Thoracic aorta endothelial cell (primary cell): ENCODE measurements around a stretch of chr17.

DNA sequence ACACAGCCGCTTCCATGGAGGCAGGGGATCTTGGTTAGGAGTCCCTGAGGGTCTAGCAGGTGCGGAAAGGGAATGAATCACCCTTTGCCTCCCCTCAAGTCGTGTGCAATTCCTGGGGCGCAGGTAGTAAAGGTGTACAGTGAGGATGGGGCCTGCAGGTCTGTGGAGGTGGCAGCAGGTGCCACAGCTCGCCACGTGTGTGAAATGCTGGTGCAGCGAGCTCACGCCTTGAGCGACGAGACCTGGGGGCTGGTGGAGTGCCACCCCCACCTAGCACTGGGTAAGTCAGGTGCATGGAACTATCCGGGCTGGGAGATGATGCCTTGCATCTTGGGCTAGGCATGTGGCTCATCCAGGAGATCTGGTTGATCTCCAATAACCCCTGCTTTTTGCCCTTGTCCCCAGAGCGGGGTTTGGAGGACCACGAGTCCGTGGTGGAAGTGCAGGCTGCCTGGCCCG lies 5.1 kb downstream of the GRB7 start:
- CAGE, long polyA plus RNA = no peak

GRCh38 chr17:39754780-39755142 lies 17.0 kb downstream of the GRB7 start:
- CAGE, long polyA plus RNA = no peak

- CAGE, long polyA plus RNA = no peak
These were observed 56.5 kb downstream of the GRB7 start for GRCh38 chr17:39794226-39794615.

GRCh38 chr17:39928938-39929650 lies 1.6 kb downstream of the LRRC3C start:
- CAGE, long polyA plus RNA = no peak

DNA sequence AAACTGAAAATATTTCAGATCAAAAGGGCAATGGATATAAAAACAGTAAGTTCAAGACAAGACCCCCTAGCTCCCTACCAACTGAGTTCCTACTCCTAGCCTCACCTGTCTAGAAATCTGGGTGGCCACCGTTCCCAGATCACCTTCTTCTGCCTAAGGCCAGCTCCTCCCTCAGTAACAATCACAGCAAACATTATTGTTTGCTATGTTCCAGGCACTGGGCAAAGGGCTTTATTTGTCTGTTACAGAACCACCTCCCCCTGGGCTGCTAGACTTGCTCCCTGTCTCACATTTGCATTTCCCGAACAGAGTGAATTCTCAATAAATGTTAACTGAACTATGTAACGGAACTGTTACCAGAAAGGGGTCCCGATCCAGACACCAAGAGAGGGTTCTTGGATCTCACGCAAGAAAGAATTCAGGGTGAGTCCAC lies 6.8 kb downstream of the LRRC3C start:
- CAGE, long polyA plus RNA = no peak

- CAGE, long polyA plus RNA = no peak
These were observed 980 bp downstream of the PSMD3 start for GRCh38 chr17:39981464-39982110.

DNA sequence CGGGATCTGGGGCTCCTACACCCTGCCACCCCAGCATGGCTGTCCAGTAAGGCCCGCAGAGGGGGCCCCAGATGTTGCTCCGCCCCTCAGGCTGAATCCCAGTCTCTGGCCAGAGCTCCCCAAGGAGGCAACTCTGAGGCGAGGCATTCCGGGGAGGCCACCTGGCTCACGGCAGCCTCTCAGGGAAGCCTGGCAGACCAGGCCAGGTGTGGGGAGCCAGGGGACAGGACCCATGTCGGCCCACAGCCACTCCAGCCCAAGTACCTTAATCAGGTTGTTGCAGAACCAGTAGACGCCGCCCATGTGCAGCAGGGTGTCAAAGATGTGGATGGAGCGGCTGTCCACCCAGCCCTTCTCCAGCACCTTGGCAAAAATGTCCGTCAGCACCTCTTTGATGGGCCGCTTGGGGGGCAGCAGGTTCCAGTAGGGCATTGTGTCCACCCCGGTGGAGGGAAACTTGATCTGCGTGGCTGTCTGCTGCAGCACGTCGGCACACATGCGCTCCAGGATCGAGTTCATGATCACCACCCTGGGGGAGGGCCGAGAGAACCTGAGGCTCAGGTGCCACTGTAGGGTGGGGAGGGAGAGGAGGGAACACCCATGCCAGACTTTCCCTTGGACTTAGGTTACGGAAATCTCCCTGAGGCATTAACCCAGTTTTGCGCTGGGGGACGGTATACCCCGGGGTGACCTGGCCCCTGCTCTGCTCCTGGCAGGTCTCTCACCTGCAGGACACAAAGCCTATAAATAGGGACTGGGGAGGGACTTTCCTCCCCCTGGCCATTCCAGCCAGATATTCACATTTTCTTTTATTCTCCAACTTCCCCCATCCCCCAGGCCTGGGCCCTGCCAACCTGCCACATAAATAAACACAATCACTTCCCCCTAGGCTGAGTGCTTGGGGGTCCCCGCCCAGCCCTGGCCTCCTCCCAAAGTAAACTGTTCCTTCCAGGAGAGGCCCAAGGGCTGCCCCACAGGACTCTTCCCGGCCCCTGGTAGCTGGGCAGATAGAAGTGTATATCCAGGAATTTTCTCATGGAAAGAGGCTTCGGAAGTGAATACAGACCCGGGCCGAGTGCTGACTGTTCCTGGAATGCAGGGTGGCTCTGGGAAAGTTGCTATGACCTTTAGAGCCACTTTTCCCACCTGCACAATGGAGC lies 8.0 kb downstream of the CSF3 start:
- CAGE, long polyA plus RNA = no peak

DNA sequence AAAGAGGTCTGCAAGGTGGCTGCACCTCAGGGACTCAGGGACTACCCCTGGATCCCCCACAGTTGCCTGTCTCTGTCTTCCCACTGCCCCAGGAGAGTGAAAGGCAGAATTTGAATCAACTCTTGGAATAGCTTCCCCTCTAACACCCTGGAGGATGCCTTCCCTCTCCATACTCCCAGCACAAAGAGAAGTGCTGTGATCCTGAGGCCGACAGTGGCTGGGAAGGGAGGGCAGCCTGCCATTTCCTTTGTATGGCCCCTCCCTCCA lies 3.8 kb upstream of the MED24 start:
- CAGE, long polyA plus RNA = no peak

- CAGE, long polyA plus RNA = no peak
These were observed 2.3 kb downstream of the THRA start for GRCh38 chr17:40064683-40065764.

- CAGE, long polyA plus RNA = no peak
These were observed 1.7 kb downstream of the MSL1 start for GRCh38 chr17:40123593-40123711.

DNA sequence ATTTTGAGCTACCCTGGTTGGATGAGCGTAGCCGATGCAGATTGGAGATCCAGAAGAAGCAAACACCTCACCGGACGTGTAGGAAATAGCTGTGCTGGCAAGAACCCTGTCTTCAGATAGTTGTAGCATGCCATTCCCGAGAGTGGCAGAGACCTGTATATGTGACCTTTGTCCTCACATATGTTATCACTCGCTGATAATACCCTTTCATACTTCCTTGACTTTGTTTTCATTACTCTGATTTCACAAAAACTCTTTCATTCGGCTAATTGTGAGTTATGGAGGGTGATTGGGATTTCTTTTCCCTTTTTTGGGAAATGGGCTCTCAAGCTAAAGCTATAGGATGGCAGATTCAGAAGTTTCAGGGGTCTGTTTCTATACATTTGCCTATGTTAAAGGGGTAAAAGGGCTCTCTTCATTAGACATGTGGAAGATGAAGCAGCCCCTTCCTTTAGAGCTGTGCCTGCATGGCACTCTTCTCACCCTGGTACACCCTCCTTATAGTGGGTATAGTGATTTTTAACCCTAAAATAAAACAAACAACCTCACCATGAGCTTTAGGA lies 6.0 kb upstream of the CASC3 start:
- CAGE, long polyA plus RNA = no peak

DNA sequence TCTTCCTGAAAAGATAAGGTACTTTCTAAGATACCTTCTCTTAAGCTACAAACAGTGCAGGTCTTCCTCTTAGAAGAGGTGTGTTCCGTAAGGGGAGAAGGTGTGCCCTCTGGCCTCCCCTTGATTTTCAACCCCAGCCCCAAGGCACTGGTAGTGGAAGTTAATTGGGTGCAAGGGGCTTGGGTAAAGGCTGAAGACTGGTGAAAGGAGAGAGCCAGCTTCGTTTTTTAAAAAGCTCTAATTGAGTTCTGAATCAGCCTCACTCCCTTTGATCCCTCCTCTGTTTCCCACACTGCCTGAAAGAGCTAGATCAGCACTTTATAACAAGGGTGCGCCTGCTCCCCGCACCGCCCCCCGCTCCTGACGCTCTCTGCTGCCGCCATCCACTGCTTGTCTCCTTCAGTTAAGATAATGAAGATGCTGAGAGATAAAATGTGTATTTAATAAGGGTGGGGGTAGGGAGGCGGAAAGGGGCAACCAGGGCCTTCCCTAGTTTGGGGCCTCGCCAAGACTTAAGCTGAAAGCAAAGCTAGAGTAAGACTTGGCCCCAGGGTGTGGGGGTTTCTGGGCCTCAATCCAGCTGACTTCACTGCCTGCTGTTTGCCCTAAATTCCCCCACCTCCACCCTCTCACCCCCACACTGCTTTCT lies 2.1 kb upstream of the RARA start:
- CAGE, long polyA plus RNA = no peak

DNA sequence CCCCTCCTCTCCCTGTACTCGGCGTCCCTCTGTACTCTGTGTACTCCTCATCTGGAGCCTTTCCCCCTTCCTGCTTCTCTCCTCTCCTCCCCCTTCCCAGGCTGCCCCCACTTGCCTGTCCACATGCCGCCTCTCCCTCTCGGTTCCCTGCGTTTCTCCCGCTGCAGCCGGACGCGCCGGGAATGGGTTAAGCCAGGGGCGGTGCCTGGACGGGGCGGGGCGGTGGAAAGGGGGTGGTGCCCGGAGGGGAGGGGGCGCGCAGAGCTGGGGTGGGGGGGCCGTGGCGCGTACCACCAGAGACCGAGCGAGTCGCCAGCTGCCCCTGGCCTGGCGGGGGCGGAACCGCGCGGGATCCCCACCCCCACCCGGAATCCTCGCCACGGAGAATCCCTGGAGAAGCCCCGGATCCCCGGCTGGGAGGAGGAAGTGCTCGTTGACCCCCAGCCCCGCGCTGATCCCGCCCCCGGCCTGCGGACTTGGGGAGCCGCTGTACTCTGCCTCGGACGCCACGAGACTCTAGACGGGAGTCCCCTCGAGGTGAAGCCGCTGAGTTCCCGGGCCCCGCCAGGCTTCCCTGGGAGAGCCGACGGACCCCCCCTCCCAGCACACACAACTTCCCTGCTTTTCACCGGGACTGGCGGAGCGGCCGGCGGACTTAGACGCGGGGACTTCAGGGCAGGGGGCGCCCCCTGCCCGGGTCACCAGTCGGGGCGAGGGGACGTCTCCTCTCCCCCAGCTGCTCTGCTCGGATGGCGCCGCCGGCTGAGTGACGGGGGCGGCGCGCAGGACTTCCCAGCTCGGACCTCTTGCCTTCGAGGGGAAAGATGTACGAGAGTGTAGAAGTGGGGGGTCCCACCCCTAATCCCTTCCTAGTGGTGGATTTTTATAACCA lies 22.4 kb downstream of the GJD3 start:
- CAGE, long polyA plus RNA = no peak

- CAGE, long polyA plus RNA = no peak
These were observed 16.7 kb downstream of the GJD3 start for GRCh38 chr17:40347621-40348367.

DNA sequence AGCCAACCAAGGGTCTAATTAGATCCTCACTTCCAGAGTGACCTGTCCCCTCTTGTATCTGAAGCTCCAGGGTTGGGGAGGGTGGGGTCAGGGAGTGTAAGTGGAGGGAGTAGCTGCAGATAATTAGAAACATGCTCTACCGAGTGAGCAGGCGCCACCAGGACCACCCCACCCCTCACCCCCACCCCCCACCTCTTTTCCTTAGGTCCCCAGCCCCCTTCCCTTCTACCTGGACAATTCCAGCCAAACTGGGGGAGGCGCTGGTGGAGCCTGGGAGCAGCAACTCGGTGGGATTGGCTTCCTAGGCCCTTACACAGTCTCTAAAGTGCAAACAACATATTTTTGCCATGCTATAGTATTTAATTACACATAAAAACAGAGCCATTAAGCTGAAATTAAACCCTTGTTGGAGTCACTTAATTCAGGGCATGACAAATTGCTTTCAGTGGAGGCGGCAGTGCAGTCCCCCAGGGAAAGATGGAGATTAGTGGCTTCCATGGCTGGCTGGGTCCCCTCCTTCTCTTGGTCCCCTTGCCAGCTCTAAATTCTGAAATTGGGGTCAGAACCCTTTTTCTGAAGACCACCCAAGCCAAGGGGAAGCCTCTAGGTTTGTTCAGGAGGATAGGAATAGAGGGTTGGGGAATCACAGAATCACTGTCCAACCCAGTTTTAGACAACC lies 17.3 kb downstream of the IGFBP4 start:
- CAGE, long polyA plus RNA = no peak

- CAGE, long polyA plus RNA = no peak
These were observed 18.1 kb downstream of the IGFBP4 start for GRCh38 chr17:40461171-40461989.

DNA sequence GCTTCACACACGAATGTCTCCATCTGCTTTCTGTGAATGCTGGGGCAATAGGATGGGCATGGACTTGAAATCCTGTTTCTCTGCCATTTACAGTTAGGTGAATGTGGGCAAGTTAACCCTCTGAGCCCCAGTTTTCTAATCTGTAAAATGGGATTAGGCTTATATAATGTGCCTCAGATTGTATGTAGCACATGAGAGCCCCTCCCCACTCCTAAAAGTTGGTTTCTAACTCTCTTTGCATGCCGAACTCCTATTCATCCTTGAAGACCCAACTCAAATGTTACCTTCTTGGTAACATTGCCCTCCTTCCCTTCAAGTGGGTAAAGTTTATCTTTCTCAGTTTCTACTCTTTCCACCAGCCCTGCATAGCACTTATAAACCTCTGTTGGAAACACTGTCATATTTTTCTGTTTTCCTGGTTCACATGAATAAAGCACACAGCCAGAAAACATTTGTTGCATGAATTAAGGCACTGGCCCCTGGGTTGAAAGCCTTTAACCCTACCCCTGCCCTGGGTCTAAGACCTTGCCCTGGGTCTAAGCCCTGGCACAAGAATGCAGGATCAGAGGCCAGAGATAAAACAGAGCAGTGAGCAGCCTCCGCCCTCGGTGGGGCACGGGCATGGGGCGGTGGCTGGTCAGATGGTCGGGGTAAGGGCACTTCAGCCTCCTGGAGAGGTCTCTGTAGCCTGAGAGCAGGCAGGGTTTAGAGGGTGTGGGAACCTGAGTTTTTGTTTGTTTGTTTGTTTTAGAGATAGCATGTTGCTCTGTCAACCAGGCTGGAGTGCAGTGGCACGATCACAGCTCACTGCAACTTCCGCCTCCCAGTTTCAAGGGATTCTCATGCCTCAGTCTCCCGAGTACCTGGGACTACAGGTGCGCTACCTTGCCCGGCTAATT lies 28.0 kb downstream of the TNS4 start:
- CAGE, long polyA plus RNA = no peak

GRCh38 chr17:40532295-40533078 lies 31.1 kb upstream of the TNS4 start:
- CAGE, long polyA plus RNA = no peak

DNA sequence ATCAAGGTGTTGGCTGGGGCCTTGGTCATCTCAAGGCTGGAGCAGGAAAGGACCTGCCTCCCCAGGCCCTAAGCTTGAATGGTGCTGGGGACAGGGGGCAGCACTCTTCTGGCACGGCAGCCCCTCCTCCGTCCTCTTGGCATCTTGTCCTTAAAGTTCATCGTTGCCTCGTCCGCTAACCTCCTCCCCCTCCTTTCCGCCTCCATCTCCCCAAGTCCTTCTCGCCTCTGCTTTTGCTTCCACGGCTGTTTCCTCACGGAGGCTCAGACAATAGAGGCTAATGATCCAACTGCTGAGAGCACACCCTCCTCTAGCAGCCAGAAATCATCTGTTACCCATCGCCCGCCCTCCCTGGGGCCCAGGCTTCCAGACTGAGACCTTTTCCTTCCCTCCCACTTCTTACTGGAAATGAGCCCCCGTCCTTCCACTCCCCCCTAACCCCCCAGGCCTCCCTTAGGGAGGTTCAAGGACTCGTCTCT lies 23.1 kb downstream of the CCR7 start:
- CAGE, long polyA plus RNA = no peak

DNA sequence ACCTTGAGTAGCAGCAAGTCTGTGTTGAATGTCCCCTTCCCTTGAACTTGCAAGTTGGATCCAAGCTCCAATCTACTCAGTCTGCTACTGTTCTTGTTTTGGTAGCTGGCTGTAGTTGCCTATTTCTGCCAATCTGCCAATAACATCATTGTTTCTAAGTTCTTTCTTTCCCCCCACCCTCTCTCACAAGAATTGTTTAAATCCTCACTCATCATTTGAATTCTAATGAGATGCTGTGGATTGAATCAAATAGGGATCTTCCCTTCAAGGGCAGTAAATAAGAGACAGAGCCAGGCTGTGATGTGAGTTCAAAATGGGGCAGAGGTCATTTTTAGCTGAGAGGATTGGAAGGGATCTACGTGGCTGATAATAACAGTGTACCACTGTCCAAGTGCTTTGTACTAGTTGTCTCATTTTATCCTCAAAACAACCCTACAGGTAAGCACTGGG lies 39.0 kb upstream of the CCR7 start:
- CAGE, long polyA plus RNA = no peak